ENCODE measurements around a stretch of chr12.

DNA sequence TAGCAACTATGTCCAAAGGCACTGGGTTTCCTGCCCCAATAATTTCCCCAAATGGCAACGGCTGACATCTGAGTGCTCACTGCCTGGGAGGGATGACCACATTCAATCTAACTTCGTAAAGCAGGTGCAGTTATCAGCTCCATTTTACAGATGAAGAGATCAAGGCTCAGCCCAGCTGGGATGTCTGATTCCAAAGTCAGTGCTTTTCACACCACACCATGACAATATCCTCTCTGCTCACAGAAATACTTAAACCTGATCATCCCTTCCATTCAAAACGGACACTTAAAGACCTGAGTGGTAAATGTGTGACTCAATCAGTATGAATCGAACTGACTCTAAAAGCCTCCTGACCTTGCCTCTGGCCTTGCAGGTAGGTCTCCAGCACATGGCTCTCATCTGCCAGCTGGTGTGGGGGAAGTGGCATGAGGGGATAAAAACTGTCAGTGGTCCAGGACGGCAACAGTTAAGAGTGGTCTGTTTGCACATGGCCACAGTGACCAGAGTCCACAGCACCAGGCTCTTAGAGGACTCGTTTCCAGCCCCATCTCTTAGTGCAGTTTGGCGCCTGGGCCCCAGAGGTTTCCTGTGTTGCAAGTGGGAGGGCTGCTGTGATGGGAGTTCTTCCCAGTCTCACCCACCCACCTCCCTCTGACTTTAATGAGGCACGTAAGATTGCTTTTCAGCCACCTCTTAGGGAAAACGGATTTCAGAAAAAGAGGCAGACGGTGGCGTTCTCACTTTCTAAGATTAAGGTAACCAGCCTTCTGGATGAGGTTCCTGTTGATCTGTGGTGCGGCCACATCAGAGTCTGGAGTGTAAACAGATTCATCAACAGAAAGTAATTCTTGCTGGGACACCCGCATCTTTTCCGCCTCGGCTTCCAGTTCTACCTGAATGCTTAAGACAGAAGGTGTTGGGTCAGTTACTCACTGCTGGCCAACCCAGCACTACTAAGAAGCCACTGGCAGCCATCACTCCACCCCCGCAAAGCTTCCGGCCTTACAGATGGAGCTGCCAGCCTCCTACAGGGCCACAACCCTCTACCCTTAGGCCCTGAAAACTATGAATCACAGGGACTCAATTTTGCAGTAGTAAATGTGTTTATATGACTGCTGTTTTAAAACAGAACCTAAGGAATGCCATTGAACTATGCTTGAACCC lies 37.0 kb downstream of the APPL2 start:
- RRBS = no CpG with 5 or more reads among the region's 17 CpGs

- RRBS = no CpG with 5 or more reads among the region's 6 CpGs
Measured at GRCh38 chr12:105468277-105468935, 137.9 kb downstream of the C12orf75 start.

DNA sequence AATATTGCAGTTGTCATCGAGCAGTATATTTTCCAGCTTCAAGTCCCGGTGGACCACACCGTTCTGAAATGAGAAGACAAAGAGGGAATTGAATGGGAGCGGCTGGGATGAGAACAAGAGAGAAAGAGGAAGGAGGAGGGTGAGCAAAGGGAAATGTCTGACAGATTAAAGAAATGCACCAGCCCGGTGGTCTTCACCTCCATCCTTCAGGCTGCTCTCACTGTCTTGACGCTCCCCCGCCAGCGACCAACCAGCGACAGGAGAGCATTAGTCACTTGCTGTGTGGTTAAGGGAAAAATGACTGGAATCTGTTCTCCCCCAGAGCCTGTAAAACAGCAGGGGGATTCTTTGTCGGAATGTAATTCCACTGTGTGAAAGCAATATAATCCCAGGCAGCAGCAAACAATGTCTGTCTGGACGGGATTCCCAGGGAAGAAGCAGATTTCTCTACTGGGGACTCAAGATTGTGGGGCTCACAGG lies 54.8 kb downstream of the NUAK1 start:
- RRBS = 80% methylated on average over 2 of the region's 11 CpGs

GRCh38 chr12:106101846-106102176 lies 36.9 kb downstream of the NUAK1 start:
- RRBS = no CpG with 5 or more reads among the region's 4 CpGs

GRCh38 chr12:106138065-106138420 lies 711 bp downstream of the NUAK1 start:
- RRBS = 9% methylated on average over 2 of the region's 17 CpGs

DNA sequence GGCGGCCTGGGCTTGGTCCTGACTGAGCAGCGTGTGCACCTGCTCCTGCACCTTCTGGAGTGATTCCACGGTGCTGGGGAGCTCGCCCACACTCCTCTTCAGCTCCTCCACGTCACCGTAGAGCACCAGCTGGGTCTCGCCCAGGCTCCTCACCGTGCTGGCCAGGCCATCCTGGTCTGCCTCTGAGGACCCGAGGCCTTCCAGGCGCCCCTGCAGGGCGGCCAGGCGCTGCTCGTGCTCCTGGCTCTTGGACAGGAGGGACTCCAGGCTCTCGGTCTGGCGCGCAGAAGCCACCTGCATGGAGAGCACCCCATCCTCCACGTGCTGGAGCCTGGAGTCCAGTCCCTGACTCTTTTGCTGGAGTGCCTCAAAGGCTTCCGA lies 8.6 kb downstream of the CKAP4 start:
- RRBS = no CpG with 5 or more reads among the region's 18 CpGs

DNA sequence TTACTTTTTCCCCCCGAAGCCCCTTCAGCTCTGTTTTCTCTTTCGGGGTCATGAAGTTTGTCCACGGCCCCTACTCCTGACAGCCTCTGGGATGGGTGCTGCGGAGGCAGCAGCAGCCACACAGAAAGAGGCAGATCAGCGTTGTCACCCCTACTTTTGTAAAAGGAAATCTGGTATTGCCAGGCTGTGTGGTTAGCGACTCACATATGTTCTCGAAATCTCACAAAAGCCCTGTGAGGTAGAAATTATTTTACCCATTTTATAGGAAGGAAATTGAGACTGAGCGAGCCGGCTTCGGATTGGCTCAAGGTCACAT lies 969 bp upstream of the CKAP4 start:
- RRBS = no CpG with 5 or more reads among the region's 10 CpGs

GRCh38 chr12:106268969-106269499 lies 21.2 kb upstream of the CKAP4 start:
- RRBS = no CpG with 5 or more reads among the region's 2 CpGs

DNA sequence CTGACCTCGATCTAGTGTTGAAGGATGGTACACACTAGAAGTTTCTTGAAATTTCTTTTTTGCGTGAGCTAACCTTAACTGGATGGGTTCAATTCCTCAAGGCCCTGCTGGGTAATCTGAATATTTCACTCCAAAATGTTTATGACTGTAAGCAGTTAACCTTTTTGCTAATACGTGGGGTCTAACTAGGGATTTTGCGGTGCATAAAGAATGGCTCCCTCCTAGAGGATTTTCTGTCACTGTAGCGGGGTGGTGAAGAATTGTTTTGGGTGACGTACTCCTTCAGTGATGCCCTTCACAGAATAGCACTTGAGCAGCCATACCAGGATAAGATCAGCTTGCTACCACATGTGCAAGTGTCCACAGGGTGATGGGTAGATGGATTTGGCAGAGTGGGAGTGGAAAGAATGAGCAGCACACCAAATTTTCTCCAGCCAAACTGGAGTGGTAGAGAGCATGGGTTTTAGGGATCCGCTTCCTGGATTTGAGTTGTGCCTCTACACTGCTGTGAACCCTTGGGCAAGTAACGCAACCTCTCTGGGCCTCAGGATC lies 2.2 kb downstream of the TCP11L2 start:
- RRBS = no CpG with 5 or more reads among the region's 8 CpGs

- RRBS = no CpG with 5 or more reads among the region's 3 CpGs
Measured at GRCh38 chr12:106833765-106834182, 59.3 kb downstream of the RIC8B start.

- RRBS = no CpG with 5 or more reads among the region's 6 CpGs
Measured at GRCh38 chr12:107091992-107092669, 1.2 kb downstream of the CRY1 start.

- RRBS = no CpG with 5 or more reads among the region's 7 CpGs
Measured at GRCh38 chr12:107492394-107493309, 174.4 kb downstream of the ABTB3 start.

DNA sequence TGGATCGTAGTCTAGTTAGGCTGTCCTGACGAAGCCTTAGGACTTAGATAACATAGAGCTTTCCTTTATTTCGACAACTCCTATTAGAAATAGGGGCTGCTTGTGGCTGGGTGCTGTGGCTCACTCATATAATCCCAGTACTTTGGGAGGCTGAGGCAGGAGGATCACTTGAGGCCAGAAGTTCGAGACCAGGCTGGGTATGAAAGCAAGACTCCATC lies 145.1 kb upstream of the PWP1 start:
- RRBS = no CpG with 5 or more reads among the region's 4 CpGs

DNA sequence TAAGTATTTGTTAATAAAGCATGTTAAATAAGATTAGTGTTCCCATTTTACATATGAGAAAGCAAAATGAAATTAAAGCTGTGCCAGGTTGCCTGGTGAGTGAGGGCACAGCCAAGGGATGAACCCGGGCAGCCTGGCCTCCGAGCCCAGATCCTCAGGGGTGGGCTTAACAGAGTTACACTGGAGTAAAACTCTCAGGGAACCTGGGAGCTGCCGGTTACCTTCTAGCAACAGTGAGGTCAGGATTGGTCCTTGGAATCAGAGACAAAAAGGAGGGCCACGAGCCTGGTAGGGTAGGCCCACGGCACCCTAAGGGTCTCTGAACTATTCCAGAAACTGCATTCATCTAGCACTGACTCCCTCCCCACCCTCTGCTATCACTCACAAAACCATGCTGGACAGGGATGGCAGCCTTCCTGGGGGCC lies 83.8 kb upstream of the PWP1 start:
- RRBS = 91% methylated on average over 3 of the region's 5 CpGs

GRCh38 chr12:107657599-107658528 lies 27.7 kb upstream of the PWP1 start:
- RRBS = no CpG with 5 or more reads among the region's 14 CpGs

DNA sequence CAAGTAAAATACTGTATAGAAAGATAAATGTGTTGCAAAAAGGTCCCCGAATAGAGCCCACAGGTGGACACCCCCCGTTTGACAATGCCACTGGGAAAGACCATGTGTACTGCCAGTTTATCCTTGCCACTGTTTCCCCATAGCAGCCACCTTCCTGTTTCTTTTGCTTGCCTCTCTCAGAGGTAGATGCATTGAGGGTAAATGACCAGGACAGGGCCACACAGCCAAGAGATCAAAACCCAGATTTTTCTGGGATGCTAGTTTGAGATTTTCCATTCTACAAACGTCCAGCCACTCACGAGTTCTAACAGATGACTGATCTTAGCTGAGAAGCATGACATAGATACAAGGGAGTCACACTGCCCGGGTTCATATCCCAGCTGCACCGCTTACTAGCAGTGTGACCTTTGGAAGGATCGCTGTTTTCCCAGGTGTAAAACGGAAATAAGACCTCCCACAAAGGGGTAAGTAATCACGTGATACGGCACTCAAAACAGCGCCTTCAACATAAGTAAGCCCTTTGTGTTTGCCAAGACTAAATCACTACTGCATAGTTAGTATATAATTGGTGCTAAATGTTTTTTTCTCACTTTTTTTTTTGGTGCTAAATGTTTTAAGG lies 730 bp upstream of the PWP1 start:
- RRBS = no CpG with 5 or more reads among the region's 11 CpGs

- RRBS = no CpG with 5 or more reads among the region's 12 CpGs
Measured at GRCh38 chr12:108113026-108113925, 15.8 kb upstream of the WSCD2 start.

- RRBS = no CpG with 5 or more reads among the region's 2 CpGs
Measured at GRCh38 chr12:108119285-108119727, 9.8 kb upstream of the WSCD2 start.

- RRBS = no CpG with 5 or more reads among the region's 6 CpGs
Measured at GRCh38 chr12:108288766-108289621, 50.1 kb downstream of the CMKLR1 start.

- RRBS = no CpG with 5 or more reads among the region's 3 CpGs
Measured at GRCh38 chr12:108291163-108291571, 47.9 kb downstream of the CMKLR1 start.

All from aortic smooth muscle cell (primary cell).